Myometrial cell (primary cell): Measurements from ENCODE around the genes BECN1 and AOC2.

- RAMPAGE, long total RNA = no peak
Observed at GRCh38 chr17:42193187-42193772, 1.0 kb downstream of the GHDC start.

DNA sequence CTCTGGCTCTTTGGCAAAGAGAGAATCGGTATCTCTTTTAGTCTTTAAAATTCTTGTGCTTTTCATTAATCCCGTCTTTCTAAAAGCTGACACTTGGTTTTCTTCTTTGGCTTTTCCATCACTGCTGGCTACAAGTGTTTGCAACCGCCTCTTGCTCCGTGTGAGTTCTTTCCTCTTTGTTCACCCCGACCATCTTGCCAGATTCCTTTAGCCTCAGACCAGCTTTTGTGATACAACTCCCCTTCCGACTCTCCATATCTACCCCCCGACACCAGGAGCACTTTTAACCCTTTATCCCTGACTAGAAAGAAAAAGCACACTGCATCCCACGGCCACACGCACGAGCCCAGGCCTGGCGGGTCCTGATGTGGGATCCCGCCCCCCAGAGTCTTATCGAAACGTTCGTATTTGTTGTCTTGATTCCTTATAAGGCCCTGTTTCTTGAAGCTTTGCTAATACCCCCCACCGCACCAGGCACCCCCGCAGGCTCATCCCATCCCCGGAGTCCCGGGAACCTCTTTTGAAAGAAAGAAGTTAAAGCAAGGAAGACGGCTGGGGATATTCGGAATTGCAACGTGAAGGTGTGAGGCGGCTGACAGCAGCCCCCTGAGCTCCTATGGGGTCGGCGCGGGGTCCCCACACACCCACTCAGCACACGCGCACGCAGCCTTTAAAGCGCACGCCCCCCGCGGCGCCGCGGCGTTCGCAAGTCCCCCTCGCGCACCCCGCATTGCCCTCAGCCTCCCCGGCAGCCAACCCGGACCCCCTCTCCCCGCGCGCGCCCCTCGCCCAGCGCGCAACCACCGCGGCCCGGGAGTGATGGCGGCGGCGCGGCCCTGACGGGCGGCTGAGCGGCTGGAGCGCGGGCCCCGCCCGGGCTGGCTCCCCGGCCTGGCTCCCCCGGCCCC lies 626 bp downstream of the STAT5B start:
- RAMPAGE, long total RNA = no peak

- RAMPAGE, long total RNA = no peak
Observed at GRCh38 chr17:42301092-42301503, 12.8 kb downstream of the STAT5A start.

- RAMPAGE, long total RNA = no peak
Observed at GRCh38 chr17:42309202-42309864, 21.0 kb downstream of the STAT5A start.

- RAMPAGE, long total RNA = no peak
Observed at GRCh38 chr17:42337317-42337898, 49.1 kb downstream of the STAT5A start.

DNA sequence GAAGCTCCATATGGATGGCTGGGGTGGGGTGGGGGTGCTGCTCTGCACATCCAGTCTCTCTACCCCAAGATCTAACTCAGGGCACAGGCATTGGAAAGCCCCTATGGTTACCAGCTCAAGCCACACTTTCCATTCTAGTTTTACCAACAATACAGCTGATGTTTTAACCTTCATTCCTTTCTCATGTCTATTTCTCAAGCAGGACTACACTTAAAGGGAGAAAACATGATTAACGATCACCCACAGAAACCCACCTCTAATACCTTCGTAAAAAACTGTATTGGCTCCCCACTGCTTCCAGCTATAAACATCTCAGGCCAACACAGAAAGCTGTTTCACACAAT lies 47.3 kb downstream of the STAT3 start:
- RAMPAGE, long total RNA = no peak

DNA sequence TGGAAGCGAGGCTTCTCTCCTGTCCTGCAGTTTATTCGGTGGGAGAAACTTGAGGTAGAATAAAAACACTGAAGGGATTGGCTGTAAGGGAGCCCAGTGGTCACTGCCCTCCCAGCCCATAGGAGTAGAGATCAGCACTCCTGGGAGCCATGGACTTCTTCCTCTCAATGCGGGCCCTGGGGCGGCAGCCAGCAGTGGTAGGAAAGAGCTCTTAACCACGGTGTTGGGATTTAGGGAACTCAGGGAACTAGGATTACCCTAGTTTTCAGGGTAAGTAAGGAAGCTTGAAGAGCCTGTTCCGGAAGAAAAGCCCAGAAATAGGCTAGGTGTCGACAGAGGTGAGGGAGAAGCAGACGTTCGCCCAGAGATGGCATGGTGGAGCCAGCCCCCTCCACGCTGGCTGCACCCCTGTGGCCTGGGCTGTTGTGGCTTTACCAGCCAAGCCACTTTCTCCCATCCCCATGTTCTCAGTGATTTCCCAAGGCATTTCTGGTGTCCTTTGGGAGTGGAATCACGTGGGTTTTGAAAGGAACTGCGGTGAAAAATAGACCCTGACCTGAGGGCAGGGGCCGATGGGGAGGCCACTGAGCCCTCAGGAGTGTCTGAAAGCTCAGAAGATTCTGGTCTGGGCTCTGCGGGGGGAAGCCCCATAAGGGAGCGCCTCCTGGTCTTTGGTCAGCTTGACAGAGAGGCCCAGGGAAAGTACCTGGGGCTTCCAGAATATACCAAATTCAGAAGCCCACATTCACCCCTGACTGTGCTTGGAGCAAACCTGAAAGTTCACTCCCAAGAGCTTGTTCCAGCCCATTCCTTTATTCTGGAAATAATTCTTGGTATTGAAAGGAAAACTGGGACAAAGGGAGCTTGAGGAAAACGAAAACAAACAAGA lies 23.5 kb upstream of the NAGLU start:
- RAMPAGE, long total RNA = no peak

- RAMPAGE, long total RNA = no peak
Observed at GRCh38 chr17:42518092-42518788, 17.8 kb upstream of the NAGLU start.

- RAMPAGE, long total RNA = no peak
Observed at GRCh38 chr17:42544960-42545648, 7.6 kb upstream of the HSD17B1 start.

DNA sequence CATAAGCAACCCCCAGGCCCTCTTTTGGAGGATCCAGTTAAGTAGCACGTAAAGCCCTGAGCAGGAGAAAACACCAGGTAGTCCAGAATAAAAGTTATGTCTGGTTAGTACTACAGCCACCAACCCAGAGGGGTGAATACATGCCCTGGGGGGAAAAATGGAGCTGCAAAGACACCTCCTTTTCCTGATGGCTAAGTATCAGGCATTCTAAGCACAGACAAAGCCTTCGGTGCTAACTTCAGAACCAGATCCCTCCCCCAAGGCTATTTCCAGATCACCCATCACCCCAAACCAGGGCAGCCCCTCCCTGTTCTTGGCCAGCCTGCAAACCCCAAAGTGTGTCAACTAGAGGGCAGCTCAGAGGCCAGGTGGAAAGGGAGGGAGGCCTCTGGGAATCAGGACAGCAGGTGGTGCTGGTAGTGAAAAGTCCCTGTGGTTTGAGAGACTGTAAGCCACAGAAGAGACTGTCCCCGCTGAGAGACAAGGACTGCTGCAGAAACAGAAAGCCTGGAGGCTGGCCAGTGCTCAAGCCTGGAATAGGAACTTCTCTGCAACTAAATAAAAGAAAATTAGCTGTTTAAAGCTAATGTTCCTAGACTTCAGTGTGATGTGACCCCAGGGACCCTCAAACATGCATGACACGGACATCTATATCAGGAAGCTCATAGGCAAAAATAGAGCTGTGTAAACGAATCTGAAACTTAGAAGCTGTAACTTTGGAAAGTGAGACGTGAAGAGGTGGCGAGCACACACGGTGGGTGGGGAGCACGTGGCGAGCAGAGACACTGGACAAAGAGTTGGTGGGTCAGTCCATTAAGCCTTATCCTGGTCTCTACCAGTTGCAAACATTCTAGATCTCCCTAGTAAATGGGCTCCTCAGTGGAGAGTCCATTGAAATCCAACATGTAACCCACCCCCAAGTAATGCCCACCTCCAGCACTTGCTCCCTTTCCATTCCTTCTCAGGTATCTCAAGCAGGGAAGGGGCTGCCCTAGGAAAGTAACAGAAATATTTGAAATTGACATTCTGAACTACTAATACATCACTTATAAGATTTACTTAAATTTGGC lies 9.2 kb downstream of the TUBG1 start:
- RAMPAGE, long total RNA = no peak

DNA sequence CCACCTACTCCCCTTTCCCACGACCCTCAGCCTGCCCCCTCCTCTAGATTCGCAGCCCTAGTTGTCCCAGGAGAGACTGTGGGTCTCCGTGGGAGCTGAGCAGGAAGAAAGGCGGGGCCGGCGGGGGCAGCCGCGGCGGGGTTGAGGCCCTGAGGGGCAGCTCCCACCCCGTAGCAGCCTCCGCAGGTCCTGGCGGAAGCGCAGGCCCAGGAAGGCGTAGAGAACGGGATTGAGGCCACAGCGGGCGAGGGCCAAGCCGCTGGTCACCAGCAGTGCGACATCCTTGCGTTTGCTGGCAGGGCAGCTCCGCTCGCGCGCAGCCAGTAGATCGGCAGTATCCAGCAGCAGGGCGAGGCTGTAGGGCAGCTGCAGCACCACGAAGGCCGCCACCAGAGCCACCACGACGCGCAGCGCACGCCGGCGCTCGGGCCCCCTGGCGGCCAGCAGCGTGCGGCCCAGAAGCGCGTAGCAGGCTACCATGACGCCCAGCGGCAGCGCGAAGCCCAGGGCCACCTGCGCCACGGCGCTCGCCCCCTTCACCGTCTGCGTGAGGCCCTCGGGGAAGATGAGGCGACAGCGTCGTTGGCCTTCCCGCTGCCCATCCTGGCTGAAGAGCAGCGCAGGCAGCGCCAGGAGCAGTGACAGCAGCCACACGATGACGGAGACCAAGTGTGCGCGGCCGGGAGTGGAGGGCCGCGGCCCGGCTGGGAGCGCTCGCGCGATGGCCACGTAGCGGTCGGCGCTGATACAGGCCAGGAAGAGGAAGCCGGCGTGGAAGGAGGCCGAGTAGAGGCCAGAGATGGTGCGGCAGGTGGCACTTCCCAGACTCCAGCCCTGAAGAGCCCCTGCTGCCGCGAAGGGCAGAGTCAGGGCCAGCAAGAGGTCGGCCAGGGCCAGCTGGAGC lies 1.9 kb downstream of the CCR10 start:
- RAMPAGE, long total RNA = no peak

DNA sequence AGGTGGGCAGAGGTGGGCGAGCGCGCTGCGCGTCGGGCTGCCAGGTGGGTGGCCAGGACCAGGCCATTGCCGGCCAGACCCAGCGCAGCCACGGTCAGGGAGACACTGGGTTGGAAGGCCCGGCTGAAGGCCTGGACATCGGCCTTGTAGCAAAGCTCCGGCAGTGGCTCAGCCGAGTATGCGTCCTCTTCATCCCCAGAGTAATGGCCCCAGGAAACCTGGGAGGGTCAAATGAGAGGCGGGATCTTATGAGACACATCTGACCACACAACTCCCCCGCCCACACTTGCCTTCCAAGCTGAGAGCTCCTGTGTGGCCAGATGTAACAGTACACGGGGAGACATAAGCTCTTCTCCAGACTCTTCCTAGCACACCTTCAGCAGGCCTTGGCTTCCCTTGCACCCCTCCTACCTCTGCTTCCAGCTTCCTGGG lies 1.2 kb downstream of the CCR10 start:
- RAMPAGE, long total RNA = start-site peak on the minus strand centred at position 197 of the sequence, 47 bp wide, 91 and 119 reads in 2 replicates

GRCh38 chr17:42749012-42749641 lies 4.3 kb upstream of the EZH1 start:
- RAMPAGE, long total RNA = no peak

DNA sequence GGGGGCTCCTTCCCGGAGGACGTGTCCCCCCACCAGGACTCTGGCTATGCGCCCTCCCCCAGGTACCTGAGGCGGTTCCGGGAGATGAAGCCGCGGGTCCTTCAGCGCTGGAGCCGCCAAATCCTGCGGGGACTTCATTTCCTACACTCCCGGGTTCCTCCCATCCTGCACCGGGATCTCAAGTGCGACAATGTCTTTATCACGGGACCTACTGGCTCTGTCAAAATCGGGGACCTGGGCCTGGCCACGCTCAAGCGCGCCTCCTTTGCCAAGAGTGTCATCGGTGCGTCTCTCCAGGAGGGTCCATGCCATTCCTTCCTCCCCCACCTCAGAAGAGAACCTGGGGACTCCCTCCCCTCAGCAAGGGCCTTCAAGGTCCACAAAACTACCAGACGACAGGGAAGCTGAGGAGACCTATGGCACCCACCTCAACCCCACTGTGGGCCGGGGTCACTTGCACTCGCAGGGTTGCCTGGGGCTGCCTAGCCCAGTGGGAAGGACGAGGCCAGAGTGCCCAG lies 3.5 kb downstream of the WNK4 start:
- RAMPAGE, long total RNA = no peak

GRCh38 chr17:42823629-42824599 lies at the start of gene BECN1:
Gene BECN1, minus strand, starts transcription at chr17:42824282.
- RAMPAGE, long total RNA = start-site peak on the minus strand at chr17:42824253-42824284, 2,477 and 1,488 reads in 2 replicates

- RAMPAGE, long total RNA = no peak
Observed at GRCh38 chr17:42844363-42844897, at the start of gene AOC2. Gene AOC2, plus strand, starts transcription at chr17:42844580.

DNA sequence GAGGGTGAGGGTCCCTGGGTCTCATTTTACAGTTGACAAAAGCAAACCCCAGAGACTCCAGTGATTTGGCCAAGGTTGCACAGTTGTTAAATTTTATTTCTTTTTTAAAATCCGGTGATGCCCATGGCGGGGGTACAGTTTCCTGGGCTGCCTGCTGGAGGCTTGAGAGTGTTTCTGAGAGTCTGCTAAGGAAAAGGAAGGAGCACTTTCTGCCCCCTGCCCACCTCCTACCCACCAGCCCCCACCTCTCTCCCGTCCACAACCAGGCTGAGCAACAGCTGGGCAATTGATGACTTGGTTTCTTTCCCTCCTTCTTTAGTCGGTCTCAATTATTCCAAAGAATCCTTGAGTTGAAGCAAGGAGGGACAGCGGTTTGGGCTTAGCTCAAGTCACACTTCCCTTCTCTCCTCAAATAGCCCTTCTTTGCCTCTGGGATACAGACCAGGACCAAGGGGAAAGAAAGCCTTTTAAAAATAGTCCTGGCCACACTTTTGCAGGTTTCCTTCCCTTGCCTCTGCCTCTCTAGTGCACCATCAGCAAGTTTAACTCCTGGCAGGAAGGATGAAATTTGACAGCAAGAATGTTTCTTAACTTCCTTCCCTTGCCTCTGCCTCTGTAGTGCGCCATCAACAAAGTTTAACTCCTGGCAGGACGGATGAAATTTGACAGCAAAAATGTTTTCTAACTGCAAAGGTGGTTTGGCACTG lies 7.4 kb upstream of the G6PC1 start:
- RAMPAGE, long total RNA = no peak

DNA sequence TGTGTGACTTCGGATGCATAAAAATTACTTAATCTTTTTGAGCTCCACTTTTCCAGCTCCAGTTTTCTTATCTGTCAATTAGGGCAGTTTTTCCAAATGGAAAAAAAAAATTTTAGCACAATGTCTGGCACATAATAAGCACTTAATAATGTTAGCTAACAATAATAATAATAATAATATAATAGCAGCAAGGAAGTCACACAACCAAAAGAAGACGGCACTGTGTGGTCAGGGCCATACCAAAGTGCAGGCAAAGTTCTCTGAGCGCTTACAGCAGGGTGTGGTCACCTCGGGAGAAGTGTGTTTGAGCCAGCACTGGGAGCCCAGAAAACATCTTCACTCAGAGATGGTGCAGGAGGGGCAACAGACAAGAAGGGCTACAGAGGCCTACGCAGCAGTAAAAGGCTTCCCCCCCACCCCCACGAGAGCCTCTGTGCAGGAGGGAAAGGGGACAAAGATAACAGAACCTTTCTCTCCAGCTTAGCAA lies 2.9 kb downstream of the VAT1 start:
- RAMPAGE, long total RNA = no peak

- RAMPAGE, long total RNA = no peak
Observed at GRCh38 chr17:43134628-43135285, 9.6 kb upstream of the BRCA1 start.

GRCh38 chr17:43203487-43203858 lies 8.2 kb upstream of the TMEM106A start:
- RAMPAGE, long total RNA = no peak